T47D (cell line): ENCODE measurements around a stretch of chr11.

- RRBS: no CpG with 5 or more reads among the region's 18 CpGs
Observed at GRCh38 chr11:8708799-8709758, 26.5 kb downstream of the RPL27A start.

DNA sequence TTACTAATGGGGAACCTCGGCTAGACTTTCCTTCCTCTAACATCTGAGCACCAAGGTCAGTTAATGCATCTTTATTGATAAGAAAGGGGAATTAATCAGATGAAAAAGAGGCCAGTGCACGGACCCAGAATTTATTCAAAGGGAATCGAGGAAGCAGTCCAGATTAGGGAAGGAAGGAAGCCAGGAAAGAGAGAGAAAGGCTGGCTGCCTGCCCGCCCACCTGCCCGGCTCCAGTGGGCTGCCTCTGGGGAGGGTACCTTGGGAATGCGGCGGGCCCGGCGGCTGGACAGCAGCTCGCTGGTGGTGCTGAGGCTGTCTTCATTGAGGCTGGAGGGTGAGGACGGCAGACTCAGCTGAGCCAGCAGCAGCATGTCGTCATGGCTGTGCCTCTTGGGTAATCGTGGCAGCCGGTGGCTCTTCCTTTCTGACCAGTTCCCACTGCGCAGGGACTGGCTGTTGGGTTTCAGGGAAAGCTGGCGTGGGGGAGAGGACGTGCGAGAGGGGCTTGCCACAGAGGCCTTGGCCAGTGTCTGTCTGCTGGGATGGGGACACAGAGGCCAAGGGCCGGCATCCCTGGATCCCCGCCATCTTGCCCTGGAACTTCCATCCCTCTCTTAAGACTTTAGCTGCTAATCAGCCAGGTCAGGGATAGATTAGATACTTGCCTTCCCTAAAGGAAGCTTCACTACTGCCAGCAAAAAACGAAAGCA lies 32.9 kb downstream of the RPL27A start:
- RRBS: 95% methylated on average over 4 of the region's 21 CpGs

DNA sequence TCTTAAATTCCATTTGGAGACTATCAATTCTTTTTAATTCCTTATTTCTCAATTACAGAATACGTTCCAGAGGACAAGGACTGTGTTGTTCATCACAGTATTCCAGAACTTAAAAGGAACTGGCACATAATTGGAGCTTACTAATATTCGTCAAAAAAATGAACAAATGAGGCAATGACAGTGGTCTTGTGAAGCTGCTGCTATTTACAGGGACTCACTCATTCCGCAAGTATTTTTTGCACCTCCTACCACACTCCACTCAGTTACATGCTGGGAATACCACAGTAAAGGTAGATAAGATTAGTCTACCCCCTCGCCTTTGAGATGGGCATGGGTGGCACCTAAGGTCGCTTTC lies 43.1 kb downstream of the DENND2B start:
- RRBS: no CpG with 5 or more reads among the region's 5 CpGs

GRCh38 chr11:8774013-8774749 lies 36.3 kb downstream of the DENND2B start:
- RRBS: no CpG with 5 or more reads among the region's 6 CpGs

DNA sequence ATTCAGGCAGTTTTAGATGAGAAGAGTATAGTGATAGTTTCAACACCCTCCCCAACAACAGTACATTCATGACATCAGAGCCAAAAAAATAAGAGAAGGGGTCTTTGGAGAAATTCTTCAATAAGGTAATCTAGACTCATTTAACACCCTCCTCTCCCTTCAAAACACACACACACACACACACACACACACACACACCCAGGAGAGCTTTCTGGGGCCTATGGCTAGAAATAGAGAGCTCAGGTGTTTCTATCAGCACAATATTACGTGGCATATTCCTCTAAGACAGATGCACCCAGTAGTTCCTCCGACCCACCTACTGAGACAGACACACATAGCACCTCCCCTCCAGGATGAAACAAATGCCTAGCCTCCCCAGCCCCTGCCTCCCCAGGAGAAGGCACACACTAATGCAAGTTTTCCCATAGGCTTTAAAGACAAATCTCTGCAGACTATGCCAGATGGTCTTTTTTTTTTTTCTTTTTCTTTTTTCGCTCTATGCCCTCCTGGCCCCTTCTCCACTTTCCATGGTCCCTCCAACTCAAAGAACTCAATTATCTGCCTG lies 4.0 kb downstream of the DENND2B start:
- RRBS: no CpG with 5 or more reads among the region's 3 CpGs

DNA sequence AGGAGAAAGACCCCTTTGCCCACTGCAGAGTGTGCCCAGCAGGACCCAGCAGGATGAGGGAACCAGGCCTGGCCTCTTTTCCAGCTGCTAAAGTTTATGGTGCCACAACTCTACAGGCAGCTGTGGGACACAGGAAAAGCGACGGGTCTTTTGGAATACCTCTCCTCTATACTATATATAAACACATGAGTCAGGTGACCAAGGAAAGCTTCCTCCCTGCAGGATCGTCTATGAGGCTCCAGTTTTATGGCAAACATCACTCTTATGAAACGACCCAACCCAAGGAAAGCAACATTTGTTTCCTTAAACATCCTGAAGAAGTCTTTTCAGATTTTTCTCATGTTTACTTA lies 2.3 kb downstream of the DENND2B start:
- RRBS: no CpG with 5 or more reads among the region's 4 CpGs

- RRBS: no CpG with 5 or more reads among the region's 5 CpGs
Observed at GRCh38 chr11:8834332-8834716, 23.9 kb upstream of the DENND2B start.

- RRBS: no CpG with 5 or more reads among the region's 9 CpGs
Observed at GRCh38 chr11:8838206-8838813, 27.8 kb upstream of the DENND2B start.

GRCh38 chr11:9051303-9051707 lies 40.1 kb downstream of the SCUBE2 start:
- RRBS: no CpG with 5 or more reads among the region's 7 CpGs

DNA sequence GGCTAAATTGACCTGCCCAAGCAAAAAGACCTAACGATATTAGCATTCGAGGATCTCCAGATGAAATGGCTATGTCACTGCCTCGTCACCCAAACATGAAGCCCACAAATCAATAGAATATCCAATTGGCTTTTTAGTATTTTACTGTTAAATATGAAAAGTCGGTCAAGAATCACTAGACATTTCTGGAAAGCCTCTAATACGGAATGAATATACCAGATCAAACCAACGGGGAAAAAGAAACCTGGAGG lies 29.1 kb downstream of the SCUBE2 start:
- RRBS: no CpG with 5 or more reads among the region's 6 CpGs

GRCh38 chr11:9088871-9089528 lies 2.4 kb downstream of the SCUBE2 start:
- RRBS: no CpG with 5 or more reads among the region's 4 CpGs

DNA sequence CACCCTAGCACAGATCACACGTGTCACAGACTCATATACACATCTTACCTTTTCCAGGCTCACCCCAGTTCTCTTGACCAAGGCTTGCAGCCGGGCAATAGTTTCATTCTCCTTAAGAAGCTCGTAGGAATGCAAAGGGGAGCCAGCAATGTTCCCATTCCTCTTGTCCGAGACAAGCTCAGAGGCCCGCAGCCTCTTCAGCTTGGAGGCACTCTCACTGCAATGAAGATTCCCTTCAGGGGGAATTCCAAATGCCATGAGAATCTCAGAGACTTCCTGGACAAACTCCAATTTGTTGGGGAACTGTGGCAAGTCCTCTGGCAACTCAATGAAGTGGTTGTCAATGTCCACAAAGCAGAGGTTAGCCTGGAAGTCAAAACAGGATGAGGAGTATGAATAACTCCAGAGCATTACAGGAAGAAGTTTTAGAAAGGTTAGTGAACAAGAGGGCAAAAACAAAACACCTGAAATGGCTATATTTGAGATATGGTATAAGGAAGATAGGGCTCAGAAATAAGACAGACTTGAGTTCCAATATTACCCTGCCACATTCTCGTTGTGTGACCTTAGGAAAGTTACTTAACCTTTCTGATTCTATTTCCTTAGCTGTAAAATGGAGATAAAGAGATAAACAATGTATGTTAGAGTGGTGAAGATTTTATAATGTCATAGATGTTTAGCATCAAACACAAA lies 84.3 kb downstream of the DENND5A start:
- RRBS: no CpG with 5 or more reads among the region's 6 CpGs

DNA sequence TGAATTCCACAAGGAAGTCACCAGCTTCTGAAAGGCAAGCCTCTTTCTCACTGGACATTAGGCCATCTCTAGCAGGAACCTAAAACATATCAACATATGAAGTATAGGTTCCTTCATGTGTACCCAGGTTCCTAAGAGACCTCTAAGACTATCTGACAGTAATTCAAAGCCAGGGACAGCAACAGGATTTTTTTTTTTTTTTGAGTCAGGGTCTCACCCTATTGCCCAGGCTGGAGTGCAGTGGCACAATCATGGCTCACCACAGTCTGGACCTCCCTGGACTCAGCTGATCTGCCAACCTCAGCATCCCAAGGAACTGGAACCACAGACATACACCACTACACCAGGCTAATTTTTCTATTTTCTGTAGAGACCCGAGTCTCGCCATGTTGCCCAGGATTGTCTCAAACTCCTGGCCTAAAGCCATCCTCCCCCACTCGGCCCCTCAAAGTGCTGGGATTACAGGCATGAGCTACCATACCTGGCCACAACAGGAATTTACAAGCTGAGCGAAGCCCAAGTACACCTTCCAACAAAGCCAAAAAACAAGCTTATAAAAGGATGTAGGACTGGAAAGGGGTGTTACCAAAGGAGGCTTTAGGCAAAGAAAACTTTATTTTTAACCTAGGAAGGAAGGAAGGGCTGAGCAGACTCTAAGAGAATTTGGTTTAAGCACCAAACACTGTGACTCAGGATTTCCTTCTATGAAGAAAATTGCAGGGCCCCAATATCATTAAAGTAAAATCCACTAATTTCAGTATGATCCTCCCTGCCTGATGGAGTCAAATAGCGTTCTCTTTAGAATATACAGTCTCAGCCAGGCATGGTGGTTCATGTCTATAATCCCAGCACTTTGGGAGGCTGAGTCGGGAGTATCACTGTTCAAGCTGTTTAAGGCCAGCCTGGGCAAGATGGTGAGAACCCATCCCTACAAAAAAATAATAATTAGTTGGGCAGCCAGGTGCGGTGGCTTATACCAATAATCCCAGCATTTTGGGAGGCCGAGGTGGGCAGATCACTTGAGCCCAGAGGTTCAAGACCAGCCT lies 12.2 kb downstream of the DENND5A start:
- RRBS: no CpG with 5 or more reads among the region's 8 CpGs

- RRBS: no CpG with 5 or more reads among the region's 11 CpGs
Observed at GRCh38 chr11:9265846-9266331, 739 bp upstream of the DENND5A start.

- RRBS: no CpG with 5 or more reads among the region's 11 CpGs
Observed at GRCh38 chr11:9459361-9459712, 1.5 kb upstream of the ZNF143 start.

- RRBS: no CpG with 5 or more reads among the region's 6 CpGs
Observed at GRCh38 chr11:9571017-9571605, 2.4 kb upstream of the WEE1 start.

DNA sequence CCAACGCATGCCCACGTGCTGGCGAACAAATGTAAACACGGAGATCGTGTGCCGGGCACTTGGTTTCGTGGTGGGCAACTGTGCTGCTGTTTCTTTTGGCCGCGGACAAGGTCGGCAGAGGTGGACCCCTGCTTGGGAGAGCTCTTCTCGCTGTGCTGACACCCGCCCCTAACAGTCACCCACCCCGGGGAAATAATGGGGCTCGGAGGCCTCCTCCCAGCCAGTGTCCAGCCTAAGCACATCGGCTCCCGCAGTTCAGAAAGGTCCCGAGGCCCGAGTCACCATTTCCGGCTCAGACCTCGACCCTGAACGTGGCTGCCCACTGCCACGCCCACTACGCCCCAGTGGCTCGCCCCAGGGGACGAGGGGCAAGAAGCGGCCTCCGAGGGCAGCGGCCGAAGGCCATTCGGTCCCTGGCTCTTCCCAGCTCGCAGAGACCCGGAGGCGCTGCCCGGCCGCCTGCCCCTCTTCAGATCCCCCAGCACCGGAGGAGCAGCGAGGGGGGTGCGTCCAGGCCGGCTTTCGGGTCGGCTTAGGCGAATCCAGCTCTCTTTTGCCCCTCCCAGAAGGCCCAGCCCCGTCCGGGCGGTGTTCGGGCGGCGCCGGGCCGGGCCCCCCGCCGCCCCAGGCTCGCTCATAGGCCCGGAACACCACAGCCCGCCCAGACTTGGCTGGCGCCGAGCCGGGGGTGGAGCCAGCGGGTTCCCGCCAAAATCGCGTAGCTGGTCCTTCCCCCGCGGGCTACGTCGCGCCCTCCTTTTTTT lies 451 bp upstream of the WEE1 start:
- RRBS: 1% methylated on average over 29 of the region's 67 CpGs

GRCh38 chr11:9586365-9587008 lies 13.0 kb downstream of the WEE1 start:
- RRBS: no CpG with 5 or more reads among the region's 6 CpGs

DNA sequence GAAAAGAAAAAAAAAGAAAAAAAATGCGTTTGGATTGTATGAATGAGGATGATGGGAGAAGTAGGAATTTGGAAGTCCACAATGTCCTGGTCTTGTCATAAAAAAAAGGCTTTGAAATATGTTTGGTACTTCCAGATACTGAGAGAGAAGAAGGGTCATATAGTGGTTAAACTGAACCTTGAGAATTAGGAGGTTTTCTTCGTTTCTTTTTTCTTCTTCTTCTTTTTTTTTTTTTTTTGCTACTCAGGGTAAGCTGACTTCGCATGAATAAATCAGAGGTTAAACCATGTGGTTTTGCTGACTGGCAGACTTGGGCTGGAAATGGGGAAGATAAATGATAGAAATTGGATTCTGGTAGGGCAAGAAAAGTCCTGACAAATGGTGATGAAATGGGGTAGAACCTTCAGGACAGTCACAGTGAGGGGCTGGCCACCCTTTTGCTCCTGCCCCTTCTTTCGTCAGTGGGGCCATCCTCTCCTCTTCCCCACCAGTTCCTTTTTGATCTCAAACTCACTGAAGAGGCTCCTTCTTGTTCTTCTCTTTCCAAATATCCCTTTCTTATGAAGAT lies 1.7 kb upstream of the SWAP70 start:
- RRBS: no CpG with 5 or more reads among the region's 4 CpGs